HCT116 (cell line): ENCODE measurements around the gene ATP9A.

DNA sequence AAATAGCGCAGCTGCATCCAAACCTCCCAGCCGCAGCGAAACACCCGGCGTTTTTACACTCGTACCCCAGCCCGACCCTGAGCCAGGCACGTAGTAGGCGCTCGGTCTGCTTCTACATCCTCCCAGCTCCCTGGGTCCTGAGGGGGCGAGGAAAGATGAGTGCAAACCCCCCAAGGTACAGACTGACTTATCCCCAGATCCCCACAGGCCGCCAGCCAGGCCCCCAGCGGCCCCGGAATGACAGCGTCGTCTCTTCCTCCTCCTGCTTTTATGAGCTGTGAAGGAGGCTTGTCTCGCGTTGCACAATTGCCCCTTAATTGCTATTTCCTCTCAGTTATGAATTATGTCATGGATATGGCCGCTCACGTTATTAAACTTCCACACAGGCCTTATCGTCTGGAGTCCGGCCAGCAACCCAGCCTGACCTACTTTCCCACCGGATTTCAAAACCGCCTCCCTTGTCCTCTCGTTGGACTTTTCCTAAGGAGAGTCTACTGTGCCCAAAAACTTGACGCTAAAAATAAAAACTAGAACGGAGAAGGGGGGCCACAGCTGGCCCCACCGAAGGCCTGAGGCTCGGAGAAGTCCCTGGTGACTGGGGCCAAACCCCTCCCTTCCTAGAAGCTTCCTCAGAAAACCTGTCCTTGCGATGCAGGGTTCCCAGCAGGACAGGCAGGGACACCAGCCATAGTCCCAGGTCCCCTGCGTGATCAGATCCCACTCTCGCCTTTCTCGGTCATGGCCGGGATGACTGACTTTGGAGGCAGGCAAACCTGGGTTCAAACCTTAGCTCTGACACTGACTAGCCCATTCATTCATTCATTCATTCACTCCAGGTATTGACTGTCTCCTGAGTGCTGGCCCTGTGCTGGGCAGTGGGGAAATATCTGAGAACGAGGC lies 130.9 kb upstream of the PTPN1 start:
- RRBS, result 94% methylated on average over 3 of the region's 35 CpGs

DNA sequence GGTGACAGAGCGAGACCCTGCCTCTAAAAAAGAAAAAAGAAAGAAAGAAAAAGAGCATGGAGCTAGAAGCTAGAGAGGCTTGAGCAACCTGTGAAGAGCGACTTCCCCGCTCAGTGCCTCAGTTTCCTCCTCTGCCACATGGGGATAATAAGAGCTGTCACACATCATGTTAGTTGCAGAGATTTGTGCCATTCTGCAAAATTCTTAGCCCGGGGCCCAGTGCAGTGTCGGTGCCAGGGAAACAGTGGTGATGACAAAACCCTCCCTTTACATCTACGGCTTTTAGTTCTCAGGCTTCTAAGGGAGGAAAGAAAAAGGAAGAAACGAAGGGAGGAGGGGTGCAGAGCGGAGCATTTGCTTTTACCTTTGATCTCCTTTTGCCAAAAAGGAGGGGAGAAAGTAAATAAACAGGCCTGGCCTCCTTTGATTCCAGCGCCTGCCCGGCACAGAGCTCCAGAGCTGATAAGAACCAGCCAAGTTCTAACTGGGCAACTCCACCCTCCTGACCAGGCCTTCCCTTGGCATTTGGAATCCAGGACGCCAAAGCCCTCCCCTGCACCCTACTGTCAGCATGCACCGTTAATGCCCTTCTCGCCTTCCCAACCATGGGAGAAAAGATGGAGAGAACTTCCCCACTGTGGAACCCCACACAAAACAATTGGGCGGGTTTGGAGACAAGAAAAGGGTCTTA lies 120.9 kb upstream of the PTPN1 start:
- RRBS, result no CpG with 5 or more reads among the region's 14 CpGs

DNA sequence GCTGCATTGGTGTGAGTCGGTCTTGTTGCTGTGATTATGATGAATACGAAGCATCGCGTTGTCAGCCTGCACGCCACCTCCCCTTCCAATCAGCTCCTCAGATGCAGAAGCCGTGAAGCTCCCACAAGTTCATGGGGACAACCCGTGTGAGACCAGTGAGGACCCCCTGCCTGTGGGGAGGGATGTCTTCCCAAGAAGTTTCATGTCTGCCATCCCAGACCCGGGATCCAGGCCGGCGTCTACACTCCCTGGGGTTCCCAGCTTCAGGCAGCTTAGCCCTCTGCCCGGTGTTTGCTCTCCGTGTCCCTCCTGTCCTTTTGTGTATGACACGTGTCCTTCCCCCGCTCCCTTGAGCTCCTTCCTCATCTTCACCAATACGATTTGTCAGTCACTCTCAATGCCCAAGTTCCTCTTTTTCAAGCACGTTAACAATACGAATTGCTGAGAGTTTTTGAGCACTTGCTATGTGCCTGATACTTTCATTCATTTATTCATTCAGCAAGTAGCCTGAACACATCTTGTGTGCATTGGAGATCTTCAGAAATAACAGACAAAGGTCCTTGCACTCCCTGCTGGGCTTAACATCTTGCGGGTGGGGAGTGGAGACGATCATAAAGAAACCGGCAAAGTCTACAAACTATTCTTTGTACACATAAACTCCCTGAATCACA lies 115.6 kb upstream of the PTPN1 start:
- RRBS, result 77% methylated on average over 4 of the region's 20 CpGs

GRCh38 chr20:50405689-50406138 lies 104.5 kb upstream of the PTPN1 start:
- RRBS, result no CpG with 5 or more reads among the region's 1 CpG

DNA sequence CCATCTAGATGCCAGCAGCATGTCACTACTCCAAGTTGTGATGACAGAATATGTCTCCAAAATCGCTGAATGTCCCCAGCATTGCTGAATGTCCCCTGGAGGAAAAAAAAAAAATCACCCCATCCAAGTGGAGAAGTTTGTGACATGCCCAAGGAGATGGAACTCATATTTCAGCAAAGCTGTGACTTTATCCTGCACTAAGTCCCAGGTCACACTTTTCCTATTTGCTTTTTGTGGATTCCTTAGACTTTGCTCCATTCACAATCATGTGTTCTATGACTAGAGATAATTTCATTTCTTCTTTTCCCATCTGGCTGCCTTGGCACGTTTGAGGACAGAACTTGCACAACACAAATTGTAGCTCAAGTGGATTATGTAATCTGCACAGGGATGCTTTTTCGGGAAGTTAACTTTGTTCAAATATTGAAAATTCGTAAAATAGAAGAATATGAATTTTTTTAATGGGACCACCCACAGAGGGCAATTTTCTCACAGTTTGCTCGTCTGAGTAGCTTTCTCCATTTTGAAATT lies 100.7 kb upstream of the PTPN1 start:
- RRBS, result no CpG with 5 or more reads among the region's 5 CpGs

- RRBS, result no CpG with 5 or more reads among the region's 8 CpGs
Measured at GRCh38 chr20:50427706-50428158, 82.5 kb upstream of the PTPN1 start.

DNA sequence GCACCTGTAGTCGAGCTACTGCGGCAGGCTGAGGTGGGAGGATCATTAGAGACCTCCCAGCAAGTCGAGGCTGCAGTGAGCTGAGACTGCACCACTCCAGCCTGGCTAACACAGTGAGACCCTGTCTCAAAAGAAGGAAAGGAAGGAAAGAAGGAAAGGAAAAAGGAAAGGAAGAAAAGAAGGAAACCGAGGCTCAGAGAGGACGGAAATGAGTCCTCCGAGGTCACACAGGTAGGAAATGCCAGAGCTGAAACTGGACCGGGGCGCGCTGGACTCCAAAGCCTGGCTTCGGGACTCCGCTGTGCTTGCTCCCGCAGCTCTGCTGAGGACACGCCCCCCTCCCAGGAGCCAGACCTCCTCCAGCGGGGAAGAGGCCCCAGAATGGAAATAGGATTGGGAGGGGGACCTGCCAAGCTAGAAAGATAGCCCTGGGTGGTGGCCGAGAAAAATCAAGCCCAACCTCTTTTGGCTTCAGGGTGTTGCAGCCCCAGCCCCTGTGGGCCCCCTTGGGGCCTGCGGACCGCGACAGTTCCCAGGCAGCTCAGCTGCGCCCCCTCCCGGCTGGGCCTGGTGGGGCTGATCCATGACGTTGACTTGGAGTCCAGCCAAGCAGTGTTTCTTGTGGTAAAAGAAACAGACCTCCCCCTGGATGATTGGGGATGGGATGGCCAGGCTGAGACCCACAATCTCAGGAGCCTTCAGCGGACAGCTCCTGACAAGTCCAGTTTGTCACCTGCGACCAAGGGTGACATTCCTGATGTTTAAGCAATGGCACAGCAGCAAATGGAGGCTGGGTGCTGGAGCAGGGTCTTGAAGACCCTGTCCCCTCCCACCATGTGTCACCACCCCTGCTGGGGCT lies 55.6 kb downstream of the RIPOR3 start:
- RRBS, result no CpG with 5 or more reads among the region's 23 CpGs

- RRBS, result 7% methylated on average over 2 of the region's 13 CpGs
Measured at GRCh38 chr20:50645516-50646009, 45.8 kb downstream of the RIPOR3 start.

DNA sequence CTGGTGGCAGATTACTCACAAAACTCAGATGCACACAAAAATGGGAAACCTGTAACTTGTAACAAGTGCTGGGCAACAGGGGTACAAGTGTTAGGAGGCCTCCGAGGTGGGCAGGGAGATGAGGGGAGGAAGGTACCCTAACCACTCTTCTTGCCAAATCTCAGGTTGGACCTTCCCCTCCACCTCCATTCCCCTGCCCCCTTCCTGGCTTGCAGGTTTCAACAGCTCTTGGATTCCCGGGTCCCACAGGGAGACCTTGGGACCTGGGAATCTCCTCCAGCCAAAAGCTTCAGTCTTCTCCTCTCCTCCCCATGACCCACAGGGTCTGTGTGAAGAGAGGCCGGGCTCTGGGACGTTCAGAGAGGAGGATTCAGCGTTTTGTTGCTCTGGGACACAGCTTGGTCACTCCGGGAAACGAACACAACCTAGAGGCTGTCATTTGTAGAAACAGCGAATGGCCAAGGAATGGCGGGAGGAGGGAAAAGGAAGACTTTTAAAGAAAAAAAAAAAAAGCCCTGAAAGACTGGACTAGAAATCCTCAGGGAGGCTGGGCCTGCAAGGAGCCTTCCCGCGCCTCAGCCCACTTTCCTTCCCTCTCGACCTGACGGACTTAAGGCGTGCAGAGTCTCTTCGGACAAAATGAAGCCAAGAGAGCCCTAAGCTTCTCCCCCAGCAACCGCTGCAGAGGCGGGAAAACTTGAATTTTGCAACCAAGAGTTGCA lies 1.1 kb upstream of the PARD6B start:
- RRBS, result 26% methylated on average over 4 of the region's 17 CpGs

- RRBS, result no CpG with 5 or more reads among the region's 24 CpGs
Measured at GRCh38 chr20:50848257-50849520, 53.8 kb downstream of the BCAS4 start.

DNA sequence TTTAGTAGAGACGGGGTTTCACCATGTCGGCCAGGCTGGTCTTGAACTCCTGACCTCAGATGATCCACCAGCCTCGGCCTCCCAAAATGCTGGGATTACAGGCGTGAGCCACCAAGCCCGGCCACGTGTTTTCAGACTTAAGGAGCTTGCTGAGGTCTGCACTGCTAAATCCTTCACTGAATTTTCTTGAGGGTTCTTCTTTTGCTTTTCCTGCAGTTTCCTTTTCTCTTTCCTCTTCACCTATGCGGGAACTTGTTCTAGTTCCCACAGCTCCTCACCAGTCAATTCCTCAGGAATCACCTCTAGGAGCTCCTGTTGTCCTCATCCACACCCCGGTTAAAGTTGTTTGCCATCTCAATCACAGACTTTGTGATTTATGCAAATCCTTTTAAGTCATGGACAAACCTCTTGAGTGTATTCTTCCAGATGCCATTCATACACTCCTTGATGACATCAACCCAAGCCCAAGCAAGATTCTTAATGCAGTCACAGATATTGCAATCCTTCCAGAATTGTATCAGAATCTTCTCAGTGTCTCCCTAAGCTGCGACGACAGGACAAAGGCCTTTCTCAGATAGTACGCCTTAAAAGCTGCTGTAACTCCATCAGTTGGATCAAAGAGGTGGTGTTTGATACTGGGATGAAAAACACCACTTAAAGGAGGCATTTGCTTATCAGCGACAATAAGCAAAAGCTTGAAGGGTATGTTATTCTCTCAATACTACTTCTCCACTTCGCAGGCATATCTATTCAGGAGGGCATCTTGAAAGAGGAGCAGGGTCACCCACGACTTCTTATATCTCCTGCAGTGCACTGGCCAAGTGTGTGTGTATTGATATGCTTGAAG lies 33.9 kb downstream of the ADNP start:
- RRBS, result no CpG with 5 or more reads among the region's 14 CpGs

DNA sequence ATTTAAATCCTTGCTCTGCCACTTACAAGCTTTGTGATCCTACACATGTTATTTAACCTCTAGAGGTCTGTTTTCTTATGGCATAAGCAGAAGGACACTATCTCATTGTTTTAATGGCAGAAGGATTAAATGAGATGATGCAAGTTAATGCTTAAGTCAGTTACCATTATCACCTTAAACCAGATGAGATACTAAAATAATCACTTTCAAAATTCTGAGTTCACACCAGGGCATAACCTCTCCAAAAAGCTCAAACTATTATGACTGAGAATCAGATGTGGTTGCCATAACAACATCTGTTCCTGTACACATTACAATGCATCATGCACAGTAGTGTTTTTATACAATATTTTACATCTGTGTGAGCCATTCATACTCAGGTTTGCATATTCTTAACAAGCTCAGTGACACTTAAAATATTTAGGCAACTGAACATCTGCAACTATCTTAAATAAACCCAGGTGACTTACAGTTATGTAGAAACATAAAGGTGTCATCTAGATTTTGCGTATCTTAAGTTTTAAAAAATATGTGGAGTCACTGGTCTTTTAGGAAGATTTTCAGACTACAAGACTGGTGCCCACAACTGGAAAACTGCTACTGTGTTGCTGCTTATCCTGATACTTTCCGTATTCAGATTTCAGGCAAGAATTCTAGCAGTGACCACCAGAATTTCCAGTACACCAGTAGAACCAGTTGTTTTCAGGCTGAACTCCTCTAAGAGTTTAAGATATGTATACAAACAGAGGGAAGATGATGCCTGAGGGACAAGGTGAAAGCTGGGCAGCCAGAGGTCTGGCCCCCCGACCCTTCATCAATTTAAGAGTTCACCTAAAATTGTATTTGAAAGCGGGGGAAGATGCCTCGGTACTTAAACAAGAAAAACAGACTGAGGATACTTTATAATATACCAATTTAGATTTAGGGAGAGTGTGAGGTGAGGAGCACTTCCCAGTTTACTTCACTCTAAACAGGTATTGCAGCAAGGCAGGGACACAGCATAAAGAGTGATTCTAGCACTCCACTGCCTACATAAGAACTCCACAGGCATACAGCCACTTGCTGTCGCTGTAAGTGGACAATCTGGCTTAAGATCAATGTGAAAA lies 9.9 kb downstream of the ADNP start:
- RRBS, result no CpG with 5 or more reads among the region's 6 CpGs

- RRBS, result no CpG with 5 or more reads among the region's 26 CpGs
Measured at GRCh38 chr20:50957296-50958197, 785 bp downstream of the DPM1 start.

DNA sequence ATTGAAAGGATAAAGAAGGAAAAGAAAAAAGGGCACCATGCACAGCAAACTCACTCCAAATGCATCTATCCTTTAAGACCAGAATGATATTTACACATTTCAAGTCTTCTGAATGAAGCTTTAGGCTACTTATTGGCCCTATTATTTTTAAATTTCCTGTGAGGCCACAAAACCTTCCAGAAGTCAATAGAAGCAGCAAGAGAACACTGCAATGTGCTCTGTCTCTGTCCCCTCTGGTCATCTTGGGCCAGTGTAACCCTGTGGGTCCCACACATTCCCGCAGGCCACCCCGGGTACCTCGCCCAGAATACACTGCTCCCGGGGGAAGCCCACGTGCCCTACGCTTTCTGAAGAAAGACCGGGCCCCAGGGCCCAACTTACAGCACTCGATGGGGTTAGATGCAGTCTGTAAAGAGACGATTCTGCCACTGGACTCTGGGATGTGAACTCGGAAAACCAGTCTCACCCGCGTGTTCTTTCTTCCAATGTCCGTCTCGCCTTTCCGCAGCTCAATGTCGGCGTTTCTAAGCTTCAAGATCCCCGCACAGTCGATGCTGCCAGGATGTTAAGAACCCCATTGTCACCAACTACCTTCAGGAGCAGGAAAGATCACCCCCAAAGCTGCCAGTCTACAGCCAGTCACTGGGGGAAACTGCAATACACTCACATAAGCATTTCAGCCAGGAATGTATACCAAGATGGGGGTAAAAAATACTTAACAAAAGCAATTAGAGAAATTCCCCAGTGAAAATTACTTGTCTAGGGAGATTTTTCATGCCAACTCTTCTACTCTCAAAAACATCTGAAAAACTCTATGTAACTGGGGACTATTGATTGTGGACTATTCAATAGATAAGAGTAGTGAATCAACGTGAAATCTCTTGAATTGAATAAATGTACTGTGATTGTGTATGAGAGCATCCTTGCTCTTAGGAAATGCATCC lies 68.6 kb downstream of the NFATC2 start:
- RRBS, result 100% methylated on average over 3 of the region's 20 CpGs

DNA sequence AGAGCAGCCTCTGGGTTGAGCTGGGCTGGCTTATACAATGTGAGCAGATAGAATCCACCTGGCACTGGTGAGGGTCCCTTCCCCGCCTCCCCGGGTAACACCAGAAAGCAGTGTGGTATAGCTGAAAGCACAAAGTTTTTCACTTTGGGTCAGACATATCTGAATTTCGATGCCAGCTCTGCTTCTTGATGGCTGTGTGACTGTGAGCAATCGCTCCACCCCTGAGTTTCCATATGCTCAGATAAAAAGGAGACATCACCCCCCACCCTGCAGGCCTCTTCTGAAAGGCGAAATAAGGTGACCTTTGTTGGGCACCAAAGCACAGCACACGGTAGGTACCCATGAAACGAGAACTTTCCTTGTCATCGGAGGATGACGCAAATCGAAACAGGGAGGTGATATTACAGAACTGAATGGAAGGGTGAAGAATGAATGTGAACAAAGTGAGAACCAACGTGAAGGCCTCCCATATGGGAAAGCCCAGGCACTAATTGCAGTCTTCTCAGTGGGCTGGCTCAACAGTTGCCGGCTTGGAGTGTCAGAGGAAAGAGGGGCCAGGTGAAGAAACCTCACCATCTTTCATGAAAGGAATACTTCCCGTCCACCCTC lies 61.9 kb downstream of the NFATC2 start:
- RRBS, result no CpG with 5 or more reads among the region's 13 CpGs

DNA sequence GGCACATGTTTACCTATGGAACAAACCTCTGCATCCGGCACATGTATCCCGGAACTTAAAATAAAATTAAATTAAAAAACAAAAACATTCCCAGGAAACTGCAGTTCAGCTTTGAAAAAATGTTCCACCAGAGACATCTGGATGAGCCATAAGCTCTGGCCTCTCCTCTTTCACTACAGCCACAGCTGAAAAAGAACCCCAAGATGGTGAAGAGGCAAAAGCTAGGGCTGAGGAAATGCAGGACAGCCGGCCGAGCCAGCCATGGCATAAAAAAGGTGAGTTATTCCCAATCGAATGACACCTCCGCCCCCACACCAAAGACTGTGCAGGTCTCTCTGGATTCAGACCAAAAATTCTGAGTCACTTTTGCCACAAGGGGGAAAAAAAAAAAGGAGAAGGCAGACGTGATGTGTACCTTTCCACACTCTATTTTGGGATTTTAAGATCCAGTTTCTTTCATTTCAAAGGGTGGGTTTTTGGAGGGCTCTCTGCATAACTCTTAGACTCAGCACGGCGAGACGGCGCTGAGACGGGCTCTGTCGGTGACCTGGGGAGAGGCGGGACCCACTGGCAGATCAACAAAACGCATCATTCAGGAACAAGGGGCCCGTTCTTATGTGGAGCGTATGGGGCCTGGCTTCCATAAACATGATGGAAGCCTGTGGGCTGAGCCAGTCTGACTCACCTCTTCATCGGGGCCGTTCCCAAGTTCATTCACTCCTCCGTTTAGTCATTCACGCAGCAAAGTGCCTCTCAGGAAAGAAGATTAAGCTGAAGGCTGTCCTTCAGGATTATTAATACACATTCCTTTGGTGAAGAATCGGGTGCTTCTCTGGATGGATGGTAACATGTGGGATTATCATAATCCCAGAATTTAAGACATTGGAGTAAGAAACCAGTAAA lies 54.8 kb downstream of the NFATC2 start:
- RRBS, result no CpG with 5 or more reads among the region's 22 CpGs

GRCh38 chr20:51494174-51494799 lies 48.2 kb downstream of the NFATC2 start:
- RRBS, result no CpG with 5 or more reads among the region's 16 CpGs

GRCh38 chr20:51747226-51747666 lies 20.9 kb downstream of the ATP9A start:
- RRBS, result no CpG with 5 or more reads among the region's 4 CpGs

DNA sequence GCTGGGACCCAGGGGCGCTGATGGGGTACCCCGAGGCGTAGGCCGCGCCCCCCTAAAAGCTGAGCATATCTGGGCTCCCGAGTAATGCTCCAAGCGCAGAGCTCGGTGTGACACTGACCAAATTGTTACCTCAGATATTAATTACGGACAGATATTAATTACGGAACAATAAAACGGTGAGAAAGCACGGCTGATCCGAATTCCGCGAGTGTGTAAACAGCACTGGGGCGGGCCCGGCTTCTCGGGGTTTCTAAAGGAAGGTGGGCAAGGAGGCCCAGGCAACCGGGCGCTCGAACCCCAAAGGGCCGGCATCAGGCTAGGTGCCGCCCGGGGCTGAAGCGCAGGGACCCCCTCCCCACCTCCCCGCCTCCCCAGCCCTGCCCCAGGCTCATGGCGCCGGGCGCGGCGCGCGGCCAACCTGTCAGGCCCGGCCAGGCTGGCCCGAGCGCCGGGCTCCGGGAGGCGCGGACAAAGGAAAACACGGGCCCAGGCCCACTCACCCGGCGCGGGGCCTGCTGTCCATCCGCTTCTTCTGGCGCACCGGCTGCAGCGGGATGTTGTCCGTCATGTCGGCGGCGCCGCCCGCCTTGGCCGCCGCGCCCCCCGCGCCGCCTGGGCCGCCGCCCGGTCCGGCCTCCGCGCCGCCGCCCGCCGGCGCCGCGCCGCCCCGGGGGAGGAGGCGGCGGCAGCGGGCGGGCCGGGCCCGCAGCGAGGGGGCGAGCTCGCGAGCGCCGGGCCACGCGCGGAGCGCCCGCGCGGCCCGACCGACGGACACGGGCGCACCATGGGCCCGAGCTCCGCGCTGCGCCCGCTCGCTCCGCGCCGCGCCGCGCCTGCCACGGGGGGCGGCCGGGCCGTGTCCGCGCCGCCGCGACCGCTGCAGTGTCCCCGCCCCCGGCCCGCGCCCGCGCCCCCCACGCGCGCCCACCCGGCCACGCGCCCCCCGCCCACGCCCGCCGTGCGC lies at the start of gene ATP9A:
Gene ATP9A (minus strand): TSS at position 589 of the 964 bp plus-strand sequence.
- RRBS, result 2% methylated on average over 38 of the region's 138 CpGs

GRCh38 chr20:52492870-52494049 lies 301.7 kb upstream of the ZFP64 start:
- RRBS, result no CpG with 5 or more reads among the region's 18 CpGs